Measurements from ENCODE around the gene NDRG4.

DNA sequence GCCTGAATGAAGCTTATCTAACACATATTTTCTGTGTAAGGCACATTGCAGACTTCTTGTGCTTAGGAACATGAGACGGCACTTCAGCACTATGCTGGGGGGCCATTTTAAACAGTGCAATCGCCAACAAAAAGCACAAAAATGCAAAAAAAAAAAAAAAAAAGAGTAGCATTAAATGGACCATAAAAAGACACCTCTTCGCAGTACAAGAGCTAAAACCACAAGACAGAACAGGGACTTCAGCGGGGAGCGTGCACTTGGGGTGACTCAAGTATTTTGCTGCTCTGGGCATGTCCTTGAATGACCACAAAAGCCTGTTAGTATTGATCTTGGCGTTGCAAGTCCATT is 79.0 kb downstream of the CNGB1 start:
- RRBS, result no CpG with 5 or more reads among the region's 6 CpGs

- RRBS, result 2% methylated on average over 48 of the region's 87 CpGs
Observed at GRCh38 chr16:58025883-58026510, 443 bp downstream of the MMP15 start.

- RRBS, result no CpG with 5 or more reads among the region's 29 CpGs
Observed at GRCh38 chr16:58196692-58197547, 986 bp downstream of the CSNK2A2 start.

- RRBS, result no CpG with 5 or more reads among the region's 2 CpGs
Observed at GRCh38 chr16:58318611-58318762, 23.7 kb upstream of the PRSS54 start.

DNA sequence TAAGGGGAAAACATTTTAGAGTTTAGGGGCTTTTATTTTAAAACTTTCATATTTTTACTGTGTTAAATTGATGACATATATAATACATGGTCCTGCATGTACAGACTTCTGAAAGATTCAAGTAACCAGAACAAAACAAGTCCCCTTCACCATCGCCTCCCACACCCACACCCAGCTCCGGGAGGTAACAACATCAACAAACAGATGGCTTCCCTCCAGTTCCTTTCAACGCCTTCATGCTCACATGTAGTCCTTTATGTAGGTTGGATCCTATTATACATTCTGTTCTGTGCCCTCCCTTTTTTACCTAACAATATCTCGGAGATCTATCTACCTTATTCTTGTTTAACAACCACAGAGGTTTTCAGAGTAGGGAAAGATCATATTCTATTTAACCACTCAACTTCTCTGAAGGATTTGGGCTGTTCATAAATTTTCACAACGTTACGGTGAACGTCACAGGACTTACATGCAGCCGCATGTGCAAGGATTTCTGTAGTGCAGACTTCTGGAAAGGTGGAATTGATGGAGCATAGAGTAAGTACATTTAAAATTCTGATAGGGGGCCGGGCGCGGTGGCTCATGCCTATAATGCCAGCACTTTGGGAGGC is 30.6 kb downstream of the GINS3 start:
- RRBS, result no CpG with 5 or more reads among the region's 11 CpGs

DNA sequence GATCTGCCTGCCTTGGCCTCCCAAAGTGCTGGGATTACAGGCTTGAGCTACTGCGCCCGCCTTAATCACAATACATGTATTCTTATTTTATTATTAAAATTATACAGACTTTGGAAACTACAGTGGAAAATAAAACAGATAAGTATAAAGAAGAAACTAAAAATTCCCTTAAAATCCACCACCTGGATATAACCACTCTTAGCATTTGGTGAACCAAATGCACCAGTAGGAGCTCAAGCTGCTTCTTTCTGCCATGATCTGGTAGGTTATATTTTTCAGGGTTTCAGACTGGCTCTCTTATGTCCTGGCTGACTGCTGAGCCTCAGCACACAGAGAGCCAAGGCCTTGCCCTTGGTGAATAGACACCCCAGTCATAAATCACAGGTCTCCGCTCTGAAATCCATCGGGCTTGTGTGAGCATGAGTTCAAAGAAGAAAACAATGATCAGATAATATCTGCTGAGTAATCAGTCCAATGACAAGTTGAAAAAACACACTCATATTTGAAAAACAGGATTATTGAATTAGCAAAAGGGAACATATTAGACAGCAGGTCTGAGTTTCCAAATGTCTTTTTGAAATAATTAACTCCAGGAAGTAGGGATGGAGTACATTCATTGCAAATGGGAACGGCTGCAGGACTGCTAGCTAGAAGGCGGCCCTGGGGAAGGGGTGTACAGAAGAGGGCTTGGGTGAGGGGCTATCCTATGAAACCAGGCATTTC is 51.1 kb upstream of the NDRG4 start:
- RRBS, result no CpG with 5 or more reads among the region's 6 CpGs

DNA sequence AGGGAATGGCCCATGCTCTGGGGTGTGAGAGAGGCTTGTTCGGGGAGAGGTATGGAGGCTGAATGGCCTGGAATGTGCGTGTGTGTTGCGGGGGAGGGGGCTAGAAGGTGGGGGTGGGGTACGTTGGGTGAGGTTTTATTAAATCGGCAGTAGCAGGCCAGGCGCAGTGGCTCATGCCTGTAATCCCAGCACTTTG is 34.6 kb upstream of the NDRG4 start:
- RRBS, result no CpG with 5 or more reads among the region's 6 CpGs

DNA sequence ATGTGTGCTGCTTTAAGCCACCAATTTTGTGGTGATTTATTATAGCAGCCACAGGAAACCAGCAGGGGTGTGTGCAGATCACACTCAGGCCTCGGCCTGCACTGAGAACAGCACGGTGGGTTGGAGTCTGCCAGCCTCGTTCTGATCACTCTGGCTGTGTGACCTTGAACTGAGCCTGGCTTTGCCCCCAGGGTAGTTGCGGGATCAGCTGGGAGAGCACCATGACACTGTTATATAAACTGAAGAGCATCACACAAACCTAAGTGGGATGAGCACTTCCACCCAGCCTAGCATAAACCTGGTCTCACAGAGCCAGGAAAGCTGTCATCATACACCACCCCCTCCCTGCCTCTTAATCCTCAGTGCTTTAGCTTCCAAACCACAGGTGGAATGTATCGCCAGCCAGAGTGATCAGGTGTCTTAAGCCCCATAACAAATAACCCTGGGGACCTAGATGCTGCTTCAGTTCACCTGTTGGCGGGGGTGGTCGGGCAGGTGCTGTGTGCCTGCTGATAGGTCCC is 28.6 kb upstream of the NDRG4 start:
- RRBS, result no CpG with 5 or more reads among the region's 7 CpGs

GRCh38 chr16:58499539-58500323 is at the start of gene NDRG4:
Gene NDRG4, plus strand, starts transcription at chr16:58500143.
- RRBS, result 24% methylated on average over 4 of the region's 23 CpGs

DNA sequence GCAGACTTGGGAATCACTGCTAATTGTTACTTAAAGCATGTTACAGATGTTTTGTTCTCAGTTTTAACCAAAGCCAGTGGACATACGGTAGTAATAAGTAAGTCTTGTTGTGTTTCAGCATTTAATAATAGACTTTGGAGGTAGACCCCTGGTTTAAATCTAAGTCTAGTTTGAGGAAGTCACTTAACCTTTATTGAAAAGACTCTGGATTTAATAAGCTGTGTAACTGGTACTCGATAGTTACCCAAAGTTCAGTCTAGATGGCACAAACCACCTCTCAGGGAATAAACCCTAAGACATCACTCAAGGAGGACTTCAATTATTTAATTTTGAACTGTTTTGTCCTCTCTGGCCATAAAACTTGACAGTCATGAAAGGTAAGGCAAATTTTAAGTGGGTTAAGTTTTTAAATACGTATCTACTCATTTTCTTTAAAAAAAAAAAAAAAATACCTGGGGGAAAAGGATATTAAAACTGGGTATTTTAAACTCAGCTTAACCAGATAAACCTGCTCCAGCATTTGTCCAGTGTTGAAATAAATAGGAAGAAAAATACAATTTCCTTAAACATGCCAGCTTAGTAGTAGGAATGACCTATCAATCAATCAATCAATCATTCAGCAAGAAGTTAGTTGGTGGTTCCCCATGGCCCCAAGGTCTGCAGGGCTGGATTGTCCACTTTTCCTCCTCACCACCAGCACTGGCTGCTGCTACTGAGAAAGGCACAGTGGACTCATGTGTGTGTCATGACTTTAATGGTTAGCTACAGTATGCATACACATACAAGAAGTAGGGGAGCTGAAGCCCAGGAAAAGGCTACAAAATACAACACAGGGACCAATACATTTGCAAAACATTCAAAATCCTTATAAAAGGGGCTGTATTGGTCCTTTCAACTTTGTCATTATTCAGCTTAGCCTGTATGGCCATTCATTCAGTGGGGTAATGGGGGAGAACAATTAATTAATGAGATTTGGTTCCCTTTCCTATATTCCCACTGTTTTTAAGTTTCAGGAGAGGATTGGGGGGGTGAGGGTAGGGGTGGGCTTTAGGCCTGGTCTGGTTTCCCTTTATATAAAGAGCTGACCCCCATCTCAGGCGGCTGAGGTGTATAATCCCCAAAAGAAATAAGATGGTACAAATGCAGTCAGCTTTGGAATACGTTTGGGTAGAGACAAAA is 4.3 kb downstream of the SETD6 start:
- RRBS, result no CpG with 5 or more reads among the region's 5 CpGs

- RRBS, result no CpG with 5 or more reads among the region's 11 CpGs
Observed at GRCh38 chr16:58720796-58721541, 13.1 kb downstream of the GOT2 start.

DNA sequence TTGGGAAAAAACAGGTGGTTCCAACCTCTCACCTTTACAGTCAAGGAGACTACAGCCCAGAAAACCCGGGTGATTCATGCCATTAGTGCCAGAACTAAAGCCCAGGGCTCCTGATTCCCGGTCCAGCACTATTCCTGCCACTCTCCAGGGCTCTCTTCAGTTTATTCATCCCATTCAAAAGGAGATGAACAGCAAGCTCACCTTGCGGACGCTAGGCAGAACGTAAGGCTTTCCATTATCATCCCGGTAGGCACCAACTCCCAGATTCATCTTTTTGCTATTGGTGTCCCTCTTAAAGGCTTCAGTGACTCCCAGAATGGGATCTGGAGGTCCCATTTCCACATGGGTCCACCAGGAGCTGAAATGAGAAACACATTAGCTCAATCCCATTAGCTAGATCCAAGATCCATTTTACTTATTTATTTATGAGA is 10.6 kb downstream of the GOT2 start:
- RRBS, result 77% methylated on average over 3 of the region's 6 CpGs

- RRBS, result no CpG with 5 or more reads among the region's 3 CpGs
Observed at GRCh38 chr16:60573345-60573803, 1462.9 kb downstream of the CDH8 start.

- RRBS, result 88% methylated on average over 8 of the region's 44 CpGs
Observed at GRCh38 chr16:61128745-61129226, 907.5 kb downstream of the CDH8 start.

GRCh38 chr16:65071325-65072278 is 50.3 kb downstream of the CDH11 start:
- RRBS, result no CpG with 5 or more reads among the region's 29 CpGs

DNA sequence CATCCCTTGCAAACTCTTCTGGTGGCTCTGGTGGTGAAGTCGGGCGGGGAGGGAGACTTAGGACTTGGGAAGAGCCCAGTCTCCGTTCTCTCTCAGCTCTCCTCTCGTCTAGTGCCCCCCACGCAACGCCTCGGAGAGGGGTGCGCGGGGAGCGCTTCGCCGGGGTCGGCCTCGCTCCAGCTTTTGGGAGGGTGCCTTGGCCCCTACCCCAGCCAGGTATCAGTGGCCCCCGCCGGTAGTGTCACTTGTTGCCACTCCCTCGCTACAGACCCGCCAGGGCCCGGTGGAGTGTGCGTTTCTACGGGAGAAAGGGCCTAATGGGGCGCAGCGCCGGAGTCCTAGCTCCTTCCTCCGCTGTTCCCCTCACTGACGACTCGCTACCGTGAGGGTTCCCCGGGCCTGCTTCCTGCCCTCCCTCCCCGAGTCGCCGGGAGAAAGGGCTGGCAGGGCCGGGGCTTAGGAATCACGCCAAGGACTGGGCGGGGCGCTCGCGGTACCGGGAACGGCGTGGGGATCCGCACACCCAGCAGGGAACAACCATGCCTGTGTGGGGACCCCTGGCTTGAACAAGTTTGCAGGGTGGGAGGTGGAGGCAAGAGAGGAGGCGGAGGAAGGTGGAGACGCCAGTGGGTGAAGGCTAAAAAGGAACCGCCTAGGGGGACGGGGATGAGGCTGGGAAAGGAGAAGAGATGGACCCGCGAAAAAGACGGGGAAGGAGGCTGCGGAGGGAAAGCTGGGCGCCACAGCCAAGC is 975 bp upstream of the CDH11 start:
- RRBS, result 2% methylated on average over 25 of the region's 51 CpGs

GRCh38 chr16:65855269-65855697 is 511.2 kb upstream of the CDH5 start:
- RRBS, result no CpG with 5 or more reads among the region's 5 CpGs

DNA sequence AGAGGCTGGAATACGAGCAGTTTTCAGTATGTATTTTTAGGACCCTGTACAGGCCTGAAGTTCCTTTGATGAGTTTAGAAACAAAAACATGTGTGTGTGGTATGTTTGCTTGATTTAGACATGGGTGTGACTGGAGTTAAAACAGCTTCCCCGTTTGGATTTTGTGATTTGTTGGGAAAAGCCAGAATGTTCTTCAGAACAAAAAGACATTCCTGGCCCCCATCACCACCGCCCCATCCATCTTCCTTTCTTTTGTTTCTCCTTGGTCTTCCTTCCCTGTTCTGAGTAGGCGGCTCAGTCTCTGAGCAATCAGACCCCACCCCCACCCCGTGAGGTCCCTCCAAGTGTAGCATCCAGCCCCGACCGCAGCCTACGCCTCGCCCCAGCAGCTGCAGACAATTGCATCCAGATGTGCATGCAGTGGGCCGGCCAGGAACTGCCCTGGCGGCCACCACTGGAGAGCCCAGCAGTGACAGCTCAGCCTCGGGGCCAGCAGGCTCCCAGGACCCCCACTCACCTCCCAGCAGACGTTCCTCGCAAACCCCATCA is 100.0 kb upstream of the CDH5 start:
- RRBS, result no CpG with 5 or more reads among the region's 14 CpGs

- RRBS, result 2% methylated on average over 8 of the region's 53 CpGs
Observed at GRCh38 chr16:66270072-66270938, 96.2 kb upstream of the CDH5 start.

GRCh38 chr16:66360553-66361561 is 5.6 kb upstream of the CDH5 start:
- RRBS, result no CpG with 5 or more reads among the region's 16 CpGs

Measured in amniotic epithelial cell (primary cell).